Umbilical cord (tissue), 2 donors: ENCODE measurements around the genes ULK3 and COMMD4.

DNA sequence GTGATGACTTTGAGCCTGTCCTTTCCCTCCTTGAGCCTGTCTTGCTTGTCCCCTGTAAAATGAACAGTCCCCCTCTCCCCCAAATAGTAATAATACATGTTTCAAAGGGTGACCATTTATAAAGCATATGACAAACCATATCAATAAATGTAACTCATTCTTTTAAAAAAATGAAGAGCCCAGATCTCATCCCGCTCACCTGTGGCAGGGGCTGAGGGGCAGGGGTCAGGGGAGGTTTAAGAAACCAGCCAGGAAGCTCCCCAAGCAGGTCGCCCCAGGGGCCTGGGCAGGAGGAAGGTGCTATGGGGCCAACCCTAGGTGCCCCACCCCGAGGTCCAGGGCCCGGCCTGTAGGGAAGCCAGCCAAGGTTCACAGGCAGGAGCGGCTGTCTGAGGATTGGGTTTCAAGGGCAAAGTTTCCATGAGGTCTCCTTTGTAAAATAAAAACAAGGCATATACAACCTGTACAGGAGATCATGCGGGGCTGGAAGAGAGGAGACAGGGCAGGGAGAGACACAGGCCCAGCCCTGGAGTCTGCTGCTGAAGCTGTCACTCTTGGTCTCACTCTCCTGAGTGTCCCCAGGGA is 5.3 kb downstream of the CPLX3 start:
- RAMPAGE, long total RNA = no peak

DNA sequence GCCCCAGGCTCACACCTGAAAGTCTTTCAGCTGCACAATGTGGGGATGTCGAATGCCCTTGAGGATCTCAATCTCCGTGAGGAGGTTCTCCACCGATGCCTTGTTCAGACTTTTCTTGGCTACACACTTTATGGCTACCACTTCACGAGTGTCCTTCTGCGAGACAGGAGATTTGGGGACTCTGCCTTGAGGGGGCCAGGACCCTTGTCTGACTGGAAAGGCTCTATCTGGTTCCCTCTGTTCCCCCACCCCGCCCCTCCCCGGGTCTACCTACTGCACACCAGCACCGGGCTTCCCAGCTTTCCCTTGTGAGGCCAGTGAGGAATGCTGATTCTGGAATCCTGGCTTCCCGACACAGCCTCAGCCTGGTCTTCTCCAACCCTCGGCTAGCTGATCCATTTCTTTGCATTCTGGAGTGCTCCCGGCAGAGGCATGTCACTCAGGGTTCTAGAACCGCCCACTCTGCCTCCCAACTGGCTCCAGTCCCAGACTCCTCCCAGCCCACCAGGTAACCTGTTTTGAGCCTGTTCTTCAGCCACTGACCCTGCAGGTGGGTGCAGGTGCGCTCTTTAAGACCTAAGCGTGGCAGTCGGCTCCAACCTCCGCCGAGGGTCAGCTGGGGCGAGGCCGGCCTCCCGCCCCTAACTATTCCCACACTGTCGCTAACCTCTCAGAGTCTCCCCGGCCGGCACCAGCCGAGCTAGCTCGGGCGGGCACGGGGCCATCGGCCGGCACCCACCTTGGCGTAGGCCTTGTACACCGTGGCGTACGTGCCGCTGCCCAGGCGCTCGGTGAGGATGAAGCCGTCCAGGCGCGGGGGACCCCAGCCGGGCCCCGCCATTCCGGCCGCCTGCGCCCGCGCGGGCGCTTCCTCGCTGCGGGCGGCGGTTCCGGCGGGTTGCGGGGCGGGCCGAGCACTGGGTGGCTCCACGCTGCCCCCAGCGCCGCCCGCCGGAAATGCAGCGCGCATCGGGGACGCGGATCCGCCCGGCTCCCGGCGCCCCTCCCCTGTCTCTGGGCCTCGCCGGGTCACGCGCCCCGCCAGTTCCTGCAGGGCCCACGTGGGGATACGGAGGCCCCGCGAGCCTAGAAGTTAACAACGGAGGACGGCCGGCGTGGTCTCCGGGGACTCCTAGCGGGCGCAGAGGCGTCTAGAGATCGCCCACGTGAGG is at the start of gene ULK3:
TSS of gene ULK3 (minus strand) at position 892 of the 1,172 bp plus-strand sequence.
- RAMPAGE, long total RNA = no peak

DNA sequence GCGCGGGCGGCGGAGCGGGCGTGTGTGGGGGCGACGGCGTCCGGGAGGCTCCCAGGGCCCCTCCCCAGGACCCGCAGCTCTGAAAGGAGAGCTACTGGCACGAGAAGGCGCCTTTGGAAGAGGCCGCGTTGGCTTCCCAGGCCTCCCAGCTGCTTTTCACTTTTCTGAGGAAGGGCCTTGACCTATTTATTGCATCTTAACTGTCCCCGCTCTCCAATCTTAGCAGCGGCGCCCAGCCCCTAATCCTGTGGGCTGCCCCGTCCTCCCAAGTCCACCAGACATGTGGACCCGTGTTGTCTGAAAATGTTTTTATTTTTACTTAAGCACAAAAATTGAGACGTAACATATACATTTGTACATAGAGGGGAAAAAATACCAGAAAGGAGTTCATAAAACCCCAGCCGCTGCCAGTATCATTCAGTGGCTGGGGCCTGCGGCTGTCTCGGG is 504 bp upstream of the ULK3 start:
- RAMPAGE, long total RNA = no peak

DNA sequence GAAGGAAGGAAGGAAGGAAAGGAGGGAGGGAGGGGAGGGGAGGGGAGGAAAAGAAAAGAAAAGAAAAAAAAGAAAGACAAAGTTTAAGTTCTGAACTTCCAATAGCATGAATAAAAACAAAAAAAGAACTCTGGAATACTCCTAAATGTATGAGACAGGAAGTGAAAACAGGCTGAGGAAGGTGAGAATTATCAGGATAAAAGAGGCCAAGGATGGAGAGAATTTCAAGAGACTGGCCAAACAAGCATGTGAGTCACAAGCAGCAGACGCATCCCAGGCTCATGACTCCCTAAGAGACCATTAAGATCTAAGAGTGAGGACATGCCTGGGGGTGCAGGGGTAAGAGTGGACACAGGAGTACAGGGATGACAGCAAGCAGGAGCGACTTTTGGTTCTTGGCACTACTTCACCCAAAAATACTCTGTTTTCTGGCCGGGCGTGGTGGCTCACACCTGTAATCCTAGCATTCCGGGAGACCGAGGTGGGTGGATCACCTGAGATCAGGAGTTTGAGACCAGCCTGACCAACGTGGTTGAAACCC is 7.1 kb downstream of the SCAMP2 start:
- RAMPAGE, long total RNA = no peak

DNA sequence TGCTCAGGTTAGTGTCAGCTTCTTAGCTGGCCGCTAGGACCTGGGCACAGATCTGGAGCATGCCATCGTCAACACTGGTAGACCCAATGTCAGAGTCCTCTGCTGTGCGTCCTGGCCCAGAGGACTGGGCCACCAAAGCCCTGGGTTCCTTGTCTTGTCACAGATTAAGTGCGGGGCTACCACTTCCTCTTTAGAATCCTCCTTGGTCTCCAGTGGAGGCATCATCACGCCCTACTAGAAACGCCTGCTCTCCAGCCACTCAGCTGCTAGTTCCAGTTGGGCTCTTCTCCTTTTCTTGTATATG is 11.2 kb downstream of the PPCDC start:
- RAMPAGE, long total RNA = no peak

GRCh38 chr15:75048894-75049812 is 25.8 kb downstream of the PPCDC start:
- RAMPAGE, long total RNA = no peak

DNA sequence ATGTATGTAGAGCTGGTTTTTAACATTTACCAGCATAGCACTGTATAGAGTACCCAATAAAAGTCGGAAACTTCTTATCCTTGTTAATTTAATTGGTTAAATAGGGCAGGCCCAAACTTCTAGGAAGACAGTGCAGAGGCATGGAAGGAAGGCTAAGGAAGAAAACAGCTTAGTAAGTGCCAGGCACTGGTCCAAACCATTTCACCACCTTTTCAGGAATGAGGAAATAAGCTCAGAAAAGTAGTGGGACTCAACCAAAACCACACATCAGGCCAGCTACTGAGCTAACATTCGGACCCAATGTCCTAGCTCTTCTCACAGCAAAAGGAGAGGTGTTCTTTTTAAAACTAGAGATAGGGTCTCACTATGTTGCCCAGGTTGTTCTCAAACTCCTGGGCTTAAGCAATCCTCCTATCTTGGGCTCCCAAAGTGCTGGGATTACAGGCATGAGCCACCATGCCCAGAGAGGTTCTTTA is 26.1 kb upstream of the C15orf39 start:
- RAMPAGE, long total RNA = no peak

GRCh38 chr15:75335645-75336485 is at the start of gene COMMD4:
COMMD4 (plus strand) TSS chr15:75336063.
- RAMPAGE, long total RNA = start-site peak on the plus strand at chr15:75336041-75336084, 29 and 16 reads in 2 replicates

GRCh38 chr15:75347760-75348085 is 884 bp downstream of the NEIL1 start:
- RAMPAGE, long total RNA = no peak

- RAMPAGE, long total RNA = no peak
Measured at GRCh38 chr15:75348086-75349309, 1.7 kb downstream of the NEIL1 start.

GRCh38 chr15:75349327-75350562 is 2.9 kb downstream of the NEIL1 start:
- RAMPAGE, long total RNA = no peak

GRCh38 chr15:75648145-75648720 is 521 bp downstream of the SNX33 start:
- RAMPAGE, long total RNA = no peak

- RAMPAGE, long total RNA = no peak
Measured at GRCh38 chr15:75649688-75650370, 2.1 kb downstream of the SNX33 start.

- RAMPAGE, long total RNA = no peak
Measured at GRCh38 chr15:75673319-75673981, 25.7 kb downstream of the SNX33 start.

- RAMPAGE, long total RNA = no peak
Measured at GRCh38 chr15:75713294-75713954, 776 bp upstream of the CSPG4 start.

GRCh38 chr15:75943021-75944300 is 39.8 kb downstream of the FBXO22 start:
- RAMPAGE, long total RNA = no peak

GRCh38 chr15:76140456-76140688 is 80.6 kb downstream of the TMEM266 start:
- RAMPAGE, long total RNA = no peak

GRCh38 chr15:76177709-76178233 is 118.0 kb downstream of the TMEM266 start:
- RAMPAGE, long total RNA = no peak

DNA sequence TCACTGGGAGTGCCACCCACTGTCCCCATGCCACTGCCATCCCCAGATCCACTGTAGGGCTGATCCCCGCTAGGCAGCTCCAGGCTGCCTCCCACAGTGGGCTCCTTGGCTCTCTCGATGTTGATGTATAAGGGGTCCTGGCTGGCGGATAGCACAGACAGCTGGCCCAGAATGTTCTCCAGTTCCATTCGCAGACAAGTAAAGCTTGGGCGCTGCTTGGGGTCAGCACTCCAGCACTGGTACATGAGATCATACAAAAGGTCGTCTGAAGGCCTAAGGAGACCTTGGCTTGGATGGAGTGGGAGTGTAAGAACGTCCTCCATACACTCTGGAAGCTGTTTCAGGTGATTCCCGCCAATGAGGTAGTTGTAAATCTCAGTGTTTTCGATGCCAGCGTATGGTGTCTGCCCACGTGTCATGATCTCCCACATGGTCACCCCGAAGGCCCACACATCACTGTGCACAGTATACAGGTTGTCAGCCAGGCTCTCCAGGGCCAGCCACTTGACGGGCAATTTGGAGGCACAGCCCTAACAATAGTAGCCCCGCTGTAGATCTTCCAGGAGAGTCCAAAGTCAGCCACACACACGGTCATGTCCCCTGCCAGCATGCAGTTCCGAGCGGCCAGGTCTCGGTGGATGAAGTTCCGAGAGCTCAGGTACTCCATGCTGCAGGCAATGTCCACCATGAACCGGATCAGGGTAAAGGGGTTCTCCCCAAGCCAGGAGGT is 52.0 kb downstream of the ETFA start:
- RAMPAGE, long total RNA = no peak

- RAMPAGE, long total RNA = no peak
Measured at GRCh38 chr15:76904230-76905077, 686 bp downstream of the SCAPER start.